HL-60 (cell line): ENCODE results near the gene ANK3.

DNA sequence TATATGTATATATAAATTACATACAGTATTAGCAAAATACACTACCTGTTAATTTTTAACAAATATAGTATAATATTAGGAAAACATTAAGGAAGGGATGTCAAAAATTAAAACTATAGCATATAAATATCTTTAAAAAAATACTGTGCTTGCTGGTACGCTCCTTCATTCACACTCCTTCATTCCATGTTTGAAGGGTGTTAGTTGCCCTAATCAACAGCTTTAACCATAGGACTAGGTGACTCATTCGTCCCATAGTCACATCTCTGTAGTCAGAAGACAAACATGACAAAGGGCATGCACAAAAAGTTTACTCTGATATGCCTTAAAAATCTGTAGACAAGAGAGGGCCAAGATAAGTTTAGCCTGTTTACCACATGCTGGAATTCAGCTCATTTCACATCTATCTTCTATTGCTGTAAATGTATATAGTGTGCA lies 717 bp downstream of the FAM13C start:
- RRBS = no CpG with 5 or more reads among the region's 2 CpGs

GRCh38 chr10:59704560-59704954 lies 5.1 kb downstream of the SLC16A9 start:
- RRBS = no CpG with 5 or more reads among the region's 2 CpGs

GRCh38 chr10:59847335-59847891 lies 58.9 kb downstream of the CCDC6 start:
- RRBS = no CpG with 5 or more reads among the region's 2 CpGs

DNA sequence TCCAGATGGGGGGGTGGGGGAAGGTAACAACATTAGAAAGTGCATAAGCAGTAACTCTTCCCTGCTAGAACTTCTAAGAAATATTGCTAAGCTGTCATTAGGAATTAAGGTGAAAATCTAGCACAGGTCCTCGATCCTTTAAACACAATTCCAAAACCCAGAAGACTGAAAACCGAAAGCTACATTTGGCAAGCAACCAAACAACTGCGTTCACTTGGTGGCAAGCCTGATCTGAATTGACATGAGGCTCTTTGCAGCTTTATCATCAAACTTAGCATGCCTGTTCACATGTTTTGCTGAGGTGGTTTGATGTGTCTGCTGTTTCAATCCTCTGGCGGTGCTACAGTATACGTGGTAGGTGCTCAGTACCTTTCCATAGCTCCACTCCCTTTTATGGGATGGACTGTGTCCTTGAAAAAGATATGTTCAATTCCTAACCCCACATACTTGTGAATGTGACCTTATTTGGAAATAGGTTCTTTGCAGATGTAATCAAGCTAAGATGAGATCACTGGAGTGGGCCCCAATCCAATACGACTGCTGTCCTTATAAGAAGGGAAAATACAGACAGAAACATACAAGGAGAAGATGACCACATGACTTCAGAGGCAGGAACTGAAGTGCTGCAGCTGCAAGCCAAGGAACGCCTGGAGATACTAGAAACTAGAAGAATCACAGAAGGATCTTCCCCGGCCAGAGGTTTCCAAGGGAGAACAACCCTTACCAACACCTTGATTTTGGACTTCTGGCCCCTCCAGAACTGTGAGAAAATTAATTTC lies 33.4 kb downstream of the CCDC6 start:
- RRBS = no CpG with 5 or more reads among the region's 8 CpGs

GRCh38 chr10:59895590-59896216 lies 10.7 kb downstream of the CCDC6 start:
- RRBS = no CpG with 5 or more reads among the region's 10 CpGs

DNA sequence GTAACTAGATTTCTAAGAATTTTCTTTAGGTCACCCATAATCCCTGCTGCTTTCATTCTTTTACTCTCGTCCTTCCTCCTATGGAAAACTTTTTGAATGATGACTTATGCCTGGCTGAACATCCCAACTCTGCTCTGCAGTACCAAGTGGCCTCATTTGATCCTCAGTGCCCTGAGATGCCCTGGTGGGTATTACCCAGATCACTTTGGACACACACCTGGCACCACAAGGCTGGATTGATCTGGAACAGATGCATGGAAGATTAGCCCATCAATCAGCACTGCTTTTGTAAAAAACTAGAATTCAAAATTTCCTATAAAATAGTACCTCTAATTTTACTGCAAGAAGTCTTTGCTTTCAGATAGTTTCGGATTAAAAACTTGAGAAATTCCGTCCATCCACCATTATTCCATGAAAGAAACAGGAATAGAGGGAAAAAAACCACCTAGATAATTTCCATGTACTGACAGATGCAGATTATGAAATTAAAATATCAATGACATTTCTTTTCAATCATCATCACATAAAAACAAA lies 8.5 kb downstream of the CCDC6 start:
- RRBS = no CpG with 5 or more reads among the region's 3 CpGs

DNA sequence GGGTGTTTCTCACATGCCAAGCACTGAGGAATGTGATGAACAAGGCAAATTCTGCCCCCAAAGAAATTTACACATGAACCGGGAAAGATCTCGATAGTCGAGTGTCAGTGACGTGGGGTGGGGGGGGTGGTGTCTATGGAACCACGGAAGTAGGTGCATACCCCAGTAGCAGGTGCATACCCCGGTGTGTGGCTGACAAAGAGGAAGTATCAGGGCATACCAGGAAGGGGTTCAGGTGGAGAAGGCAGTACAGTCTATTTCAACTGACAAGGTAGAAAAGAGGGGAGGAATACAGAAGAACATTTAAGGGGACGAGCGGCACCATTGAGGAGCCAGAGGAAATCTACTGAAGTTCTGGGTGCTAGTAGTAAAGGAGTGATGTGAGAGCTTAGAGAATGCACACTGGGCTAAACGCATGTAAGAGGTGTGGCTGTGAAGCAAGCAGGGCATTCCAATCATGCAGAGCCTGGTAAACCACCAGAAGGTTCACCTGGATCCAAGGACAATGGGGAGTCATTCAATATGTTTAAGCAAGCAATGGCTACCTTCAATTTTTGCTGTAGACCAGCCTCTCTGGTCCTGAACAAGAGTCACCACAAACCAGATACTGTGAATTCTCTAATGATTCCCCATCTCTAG lies 6.2 kb downstream of the CCDC6 start:
- RRBS = 79% methylated on average over 5 of the region's 9 CpGs

DNA sequence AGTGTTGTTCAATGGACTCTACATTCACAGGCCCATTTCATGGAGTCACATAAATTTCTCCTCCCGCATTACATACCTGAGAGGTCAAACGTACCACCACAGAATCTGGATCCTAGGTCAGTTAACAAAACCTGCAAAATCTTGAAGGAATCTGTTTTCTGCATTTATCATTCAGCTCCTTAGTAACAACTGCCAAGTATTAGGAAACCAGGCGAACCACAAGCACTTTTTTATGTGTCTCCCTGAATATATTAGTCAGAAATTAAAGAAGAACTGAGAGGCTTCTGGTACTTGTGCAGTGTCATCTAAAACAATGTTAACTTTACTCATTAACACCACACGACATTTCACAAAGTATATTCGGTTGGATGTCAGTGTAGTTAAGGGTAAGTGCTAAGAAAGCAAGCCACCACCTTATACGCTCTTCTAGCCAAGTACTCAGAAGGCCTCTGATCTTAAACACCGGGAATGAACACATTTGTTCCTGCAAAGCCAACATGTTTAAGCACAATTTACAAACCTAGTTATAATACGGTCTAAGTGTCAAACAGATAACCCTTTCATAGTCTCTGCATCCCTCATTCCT lies 2.4 kb downstream of the CCDC6 start:
- RRBS = no CpG with 5 or more reads among the region's 8 CpGs

- RRBS = no CpG with 5 or more reads among the region's 1 CpG
Observed at GRCh38 chr10:60346585-60347002, 43.1 kb downstream of the ANK3 start.

DNA sequence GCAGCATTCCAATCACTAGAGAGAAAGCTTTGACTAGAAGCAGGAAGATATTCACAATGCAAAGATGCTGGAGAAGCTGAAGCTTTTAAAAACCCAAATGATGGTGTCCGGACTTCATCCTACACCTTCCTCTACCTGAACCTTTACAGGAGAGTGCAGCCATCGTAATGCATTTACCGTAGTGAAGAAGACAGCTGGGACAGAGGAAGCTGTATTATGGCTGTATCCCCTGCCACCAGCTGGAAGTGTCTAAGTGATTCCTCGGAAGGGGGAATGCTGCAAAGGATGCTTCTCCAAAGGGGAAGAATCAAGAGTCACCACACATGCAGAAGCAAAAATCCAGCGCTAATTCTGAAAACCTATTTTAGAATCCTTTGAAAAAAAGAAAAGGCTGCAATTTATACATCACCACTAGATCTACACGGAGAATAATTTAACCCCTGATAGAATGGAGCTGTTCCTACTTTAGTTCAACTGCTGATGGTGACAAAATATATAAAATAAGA lies at the start of gene ANK3:
ANK3 (minus strand) TSS at position 254 of the 506 bp plus-strand sequence.
- RRBS = no CpG with 5 or more reads among the region's 6 CpGs

DNA sequence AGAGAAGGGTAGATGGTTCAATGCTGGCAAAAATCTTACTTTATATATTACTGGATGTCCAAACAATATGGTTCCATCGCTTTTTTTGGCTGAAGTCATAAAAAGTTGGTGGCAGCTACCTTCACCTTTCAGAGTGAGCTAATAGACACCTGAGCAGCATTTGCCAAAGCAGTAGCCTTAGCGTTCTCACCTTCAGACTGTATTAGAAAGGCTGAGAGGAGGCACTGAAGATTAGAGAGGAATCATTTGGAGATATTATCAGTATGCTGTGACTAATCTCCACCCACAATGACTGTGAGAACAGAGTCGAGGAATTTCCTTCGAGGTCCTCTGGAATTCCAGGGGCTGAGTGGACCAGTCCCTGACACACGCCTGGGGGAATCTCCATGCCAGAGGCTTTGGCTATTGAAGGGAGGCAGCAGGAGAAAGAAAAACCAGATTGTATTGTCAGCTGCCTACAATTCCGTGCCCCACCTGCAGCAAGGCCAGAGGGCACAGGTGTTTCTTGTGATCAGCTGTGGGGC lies 25.0 kb upstream of the ANK3 start:
- RRBS = no CpG with 5 or more reads among the region's 6 CpGs

- RRBS = no CpG with 5 or more reads among the region's 4 CpGs
Observed at GRCh38 chr10:60426054-60426830, 36.6 kb upstream of the ANK3 start.

GRCh38 chr10:60573247-60573633 lies 183.6 kb upstream of the ANK3 start:
- RRBS = no CpG with 5 or more reads among the region's 2 CpGs

DNA sequence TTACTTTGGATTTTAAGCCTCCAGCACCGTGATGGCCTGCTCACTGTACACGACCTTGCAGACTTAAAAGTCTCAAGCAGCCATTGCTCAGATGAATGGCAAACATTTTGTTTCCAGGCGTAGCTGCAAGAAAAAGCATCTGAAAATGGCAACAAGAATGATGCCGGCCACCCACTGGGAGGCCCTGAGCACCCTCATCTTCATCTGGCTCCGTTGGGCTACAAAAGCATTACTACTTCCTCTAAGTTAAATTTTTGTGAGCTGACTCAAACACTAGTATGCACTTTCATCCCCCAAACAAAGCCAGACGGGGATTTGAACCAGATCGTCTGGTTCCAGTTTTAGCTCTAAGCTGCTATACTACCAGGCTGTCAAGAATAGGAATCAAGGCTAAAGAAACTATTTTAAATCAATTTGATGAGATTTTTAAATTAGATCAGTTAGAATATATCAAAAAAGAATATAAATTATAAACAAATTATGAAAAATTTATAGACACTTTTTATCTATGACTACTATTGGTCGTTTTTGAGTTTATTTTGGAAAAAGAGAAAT lies 116.6 kb upstream of the CDK1 start:
- RRBS = no CpG with 5 or more reads among the region's 8 CpGs

- RRBS = no CpG with 5 or more reads among the region's 2 CpGs
Observed at GRCh38 chr10:60787333-60787532, 9.0 kb downstream of the CDK1 start.

DNA sequence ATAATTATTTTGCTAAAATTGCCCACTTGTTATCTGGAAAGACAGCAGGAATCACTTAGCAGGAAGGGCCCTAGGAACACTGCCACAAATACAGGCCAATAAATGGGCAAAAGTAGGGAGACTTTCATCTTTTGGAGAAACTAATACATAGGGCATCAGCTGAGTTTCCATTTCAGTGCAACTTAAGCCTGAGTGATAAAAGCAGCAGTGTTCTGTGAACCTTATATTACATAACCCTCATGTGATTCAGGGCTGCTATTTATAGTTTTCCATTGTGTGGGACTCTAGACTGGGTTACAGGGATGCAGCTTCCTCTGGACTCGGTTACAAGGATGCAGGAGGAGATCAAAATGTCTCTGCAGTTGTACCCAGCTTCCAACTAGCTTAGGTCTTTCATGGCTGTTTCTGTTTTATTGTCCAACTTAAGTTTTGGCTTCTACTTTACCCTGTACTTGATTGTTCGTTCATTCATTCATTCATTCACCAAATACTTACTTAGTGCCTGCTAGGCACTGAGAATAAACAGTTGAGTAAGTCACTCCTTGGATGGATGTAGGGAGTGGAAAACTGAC lies 32.6 kb downstream of the CDK1 start:
- RRBS = no CpG with 5 or more reads among the region's 2 CpGs

DNA sequence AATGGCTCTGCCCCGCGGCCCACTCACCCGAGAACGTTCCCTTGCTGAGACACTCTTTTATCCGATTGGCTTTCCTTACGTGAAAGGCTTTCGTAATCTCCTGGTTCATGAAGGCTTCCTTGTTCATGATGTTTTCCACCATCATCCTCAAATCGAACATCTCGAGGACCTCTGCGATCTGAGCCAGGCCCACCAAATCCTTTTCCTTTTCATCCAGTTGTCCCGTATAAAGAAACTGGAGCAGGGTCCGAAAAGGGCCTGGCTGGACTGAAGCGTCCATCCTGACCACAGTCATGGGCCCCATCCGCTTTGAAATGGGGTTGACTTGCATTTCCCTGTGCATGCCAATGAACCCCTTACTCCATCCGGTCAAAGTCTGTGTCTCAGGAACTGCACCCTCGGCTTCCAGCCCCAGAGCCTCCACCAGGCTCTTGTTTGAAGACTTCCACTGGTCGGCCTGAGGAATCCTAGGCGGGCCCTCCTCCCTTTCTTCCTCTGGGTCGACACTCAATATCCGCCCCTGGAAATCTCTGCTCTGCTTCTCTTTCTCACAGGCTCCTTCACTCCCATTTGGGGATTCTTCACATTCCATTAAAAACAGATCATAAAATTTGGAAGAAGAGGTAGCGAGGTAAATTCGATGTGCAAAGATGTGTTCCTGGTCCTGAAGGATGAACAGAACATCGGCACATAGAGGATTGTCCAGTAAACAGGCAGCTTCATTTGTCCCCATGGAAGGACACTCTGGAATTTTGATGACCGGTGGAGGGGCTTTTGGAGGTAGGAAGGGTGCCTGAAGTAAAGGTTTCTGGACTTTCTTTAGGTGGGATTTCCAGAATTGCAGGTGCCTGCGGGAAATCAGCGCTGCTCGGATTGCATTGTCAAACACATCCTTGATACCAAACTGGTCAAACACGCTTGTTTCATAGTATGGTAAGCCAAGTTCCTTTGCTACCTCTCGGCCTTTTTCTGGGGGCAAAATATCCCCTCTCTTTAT lies 55.5 kb downstream of the RHOBTB1 start:
- RRBS = no CpG with 5 or more reads among the region's 29 CpGs

DNA sequence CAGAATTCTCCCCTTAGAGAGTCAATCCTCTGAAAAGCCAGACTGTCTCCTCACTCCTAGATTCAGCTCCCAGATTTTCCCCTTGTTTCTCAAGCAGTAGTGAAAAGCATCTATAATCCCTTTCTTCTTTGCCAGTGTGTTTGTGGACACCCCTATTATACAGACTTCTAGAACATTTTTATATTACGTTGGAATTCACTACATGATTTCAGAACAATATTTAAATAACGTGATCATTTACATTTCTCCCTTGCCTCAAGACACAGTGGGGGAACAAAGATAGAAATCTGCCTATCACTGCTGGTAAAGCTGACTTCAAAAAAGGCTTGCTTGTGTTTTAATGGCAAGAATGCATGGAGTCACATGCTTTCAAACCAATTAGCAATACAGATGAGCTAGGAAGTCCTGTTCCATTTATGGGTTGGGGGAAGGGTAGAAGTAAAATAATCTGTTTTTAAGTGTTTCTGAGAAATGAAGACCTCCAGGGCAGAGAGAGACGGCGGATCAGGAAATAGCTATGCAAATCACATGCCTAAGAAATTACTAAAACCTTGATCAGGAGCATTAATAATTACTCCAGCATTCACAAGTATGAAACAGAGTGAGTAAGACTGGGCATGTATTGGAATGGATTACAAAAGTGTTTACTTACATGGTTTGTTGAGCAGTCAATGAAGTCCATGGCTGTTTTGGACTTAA lies 141.9 kb downstream of the ARID5B start:
- RRBS = no CpG with 5 or more reads among the region's 4 CpGs

DNA sequence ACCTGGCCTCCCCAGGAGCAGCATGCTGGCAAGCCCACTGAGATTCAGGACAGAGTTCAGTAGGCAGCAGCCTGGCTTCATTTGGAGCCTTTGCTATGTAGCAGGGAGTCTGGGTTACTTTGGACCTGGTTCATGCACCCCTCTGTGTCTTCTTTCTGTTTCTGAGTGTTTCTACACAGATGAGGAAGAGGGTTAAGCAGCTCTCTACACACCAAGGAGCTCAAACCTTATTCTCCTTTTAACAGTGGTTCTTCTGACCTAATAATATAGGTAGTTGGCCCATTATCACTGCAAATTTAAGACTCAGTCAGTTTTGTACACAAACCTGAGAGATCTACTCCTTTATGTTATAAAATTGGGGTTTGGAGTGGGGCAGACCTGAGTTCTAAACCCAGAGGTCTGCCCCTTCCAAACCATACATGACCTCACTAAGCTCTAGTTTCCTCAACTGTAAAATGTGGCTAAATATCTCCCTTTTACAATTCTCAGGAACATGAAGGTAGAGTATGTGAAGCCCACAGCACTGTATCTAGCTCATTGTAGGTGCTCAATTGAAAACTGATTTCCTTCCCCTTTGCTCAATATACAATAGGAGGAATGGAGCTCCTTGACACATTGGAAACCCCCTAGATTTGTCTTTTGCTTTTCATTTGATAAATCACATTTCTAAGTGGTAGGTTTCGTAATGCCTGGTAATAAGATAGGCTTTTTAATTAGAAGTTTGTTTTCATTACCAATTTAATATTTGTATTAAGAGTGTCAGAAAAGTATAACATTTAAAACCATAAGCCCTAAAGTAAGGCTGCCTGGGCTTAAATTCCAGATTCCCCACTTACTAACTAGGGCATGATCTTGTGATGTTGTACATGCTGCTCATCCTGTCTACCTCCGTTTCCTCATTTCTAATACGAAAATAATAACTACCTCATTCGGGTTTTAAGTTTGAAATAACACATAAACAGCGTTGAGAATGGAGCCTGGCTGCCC lies 153.3 kb downstream of the ARID5B start:
- RRBS = no CpG with 5 or more reads among the region's 5 CpGs

DNA sequence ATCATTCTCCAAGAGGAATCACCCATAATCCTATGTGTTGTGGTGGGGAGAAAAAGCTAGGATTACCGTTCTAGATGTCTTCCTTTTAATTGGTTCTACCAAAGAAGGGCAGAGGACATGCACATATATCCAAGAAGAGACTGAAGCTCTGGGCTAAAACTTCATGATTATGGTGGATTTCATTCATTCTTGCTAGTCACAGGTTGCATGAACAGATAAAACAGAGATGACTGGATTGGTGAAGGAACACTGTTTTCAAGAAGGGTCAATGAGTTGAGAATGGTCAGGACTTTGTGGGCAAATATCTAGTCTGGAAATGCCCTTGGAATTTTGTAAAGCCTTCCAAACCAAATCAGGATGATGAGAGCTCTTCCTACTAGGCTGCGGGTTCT lies 171.3 kb downstream of the ARID5B start:
- RRBS = no CpG with 5 or more reads among the region's 2 CpGs